Osteocyte (in vitro differentiated cells): Measurements from ENCODE around the gene ZMAT3.

DNA sequence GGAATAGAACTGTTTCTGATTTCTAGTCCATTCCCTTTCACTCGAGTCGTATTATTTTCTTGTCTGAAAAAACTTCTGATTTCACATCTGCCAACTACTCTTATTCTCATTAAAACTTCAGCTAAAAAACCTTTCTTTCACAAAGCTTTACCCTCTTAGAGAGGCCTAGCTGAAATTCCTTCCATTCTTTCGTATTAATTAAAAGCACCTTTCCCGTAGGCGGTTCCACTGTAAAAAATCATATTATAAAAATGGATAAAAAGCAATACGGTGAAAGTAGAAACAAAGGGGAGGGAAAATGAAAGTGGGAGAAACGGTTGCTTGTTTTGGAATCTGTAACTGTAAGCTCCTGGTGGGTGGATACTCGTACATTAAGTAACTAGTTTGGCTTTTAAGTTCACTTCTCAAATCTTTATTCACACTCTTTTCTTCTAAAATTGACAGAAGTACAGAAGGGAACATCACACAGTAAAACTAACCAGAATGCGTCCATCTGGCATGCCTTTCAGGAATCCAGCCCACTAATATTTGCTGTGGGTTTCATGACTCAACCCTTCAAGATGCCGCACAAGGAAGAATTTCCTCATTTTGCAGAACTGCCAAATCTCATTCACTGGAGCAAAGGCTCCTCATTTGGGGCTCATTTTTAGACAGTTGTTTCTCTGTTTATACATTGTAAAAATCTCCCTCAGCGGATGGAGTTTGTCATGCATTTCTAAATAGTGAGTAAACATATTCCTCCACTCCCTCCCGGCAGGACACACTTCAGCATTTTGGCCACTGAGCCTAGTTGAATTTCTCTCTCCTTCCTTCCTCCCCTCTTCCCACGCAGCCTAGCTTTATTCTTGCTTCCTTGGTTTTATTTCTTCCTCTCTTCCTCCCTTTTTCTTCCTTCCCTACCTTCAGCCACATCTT lies 419.6 kb upstream of the NAALADL2 start:
- PRO-cap = bidirectional peak, plus-strand start at position 761 of the sequence, minus-strand start at position 500 of the sequence

DNA sequence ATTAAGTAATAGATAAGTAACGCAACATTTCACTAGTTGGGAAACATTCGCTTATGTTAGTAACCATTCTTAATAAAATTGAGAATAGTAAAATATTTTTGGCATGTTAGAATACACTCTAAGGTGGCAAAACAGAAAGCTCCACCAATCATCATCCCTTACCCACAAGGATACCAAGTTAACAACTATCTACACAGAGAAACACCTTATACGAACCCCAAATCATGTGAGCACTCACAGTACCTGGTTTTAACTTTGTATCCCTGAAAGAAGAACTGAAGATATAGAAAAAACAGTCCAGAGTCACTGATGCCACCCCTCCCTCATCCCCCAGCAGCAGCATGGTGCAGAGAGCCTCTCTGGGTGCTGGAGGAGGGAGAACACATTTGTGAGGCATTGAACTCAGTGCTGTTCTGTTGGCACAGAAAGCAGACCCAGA lies 32.0 kb downstream of the NAALADL2 start:
- PRO-cap = no peak

DNA sequence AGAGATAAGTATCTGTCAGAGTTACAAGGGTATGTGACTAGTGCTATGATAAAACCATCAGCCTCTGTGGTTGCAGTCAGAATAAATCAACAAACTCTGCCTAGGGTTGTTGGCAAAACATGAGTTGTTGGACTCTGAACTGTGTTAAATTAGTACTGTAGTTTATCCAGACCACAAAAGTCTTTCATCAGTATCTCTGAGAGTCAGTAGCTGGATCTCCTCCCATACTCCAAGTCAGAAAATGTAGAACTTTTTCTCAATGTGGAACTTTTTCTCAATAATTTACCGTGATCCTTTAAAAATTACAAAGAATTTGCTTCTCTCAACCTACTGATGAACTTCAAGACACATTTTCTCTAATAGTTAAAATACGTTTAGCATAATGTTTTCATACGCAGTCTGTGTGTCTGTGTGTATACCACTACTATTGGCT lies 918.5 kb downstream of the NAALADL2 start:
- PRO-cap = no peak

DNA sequence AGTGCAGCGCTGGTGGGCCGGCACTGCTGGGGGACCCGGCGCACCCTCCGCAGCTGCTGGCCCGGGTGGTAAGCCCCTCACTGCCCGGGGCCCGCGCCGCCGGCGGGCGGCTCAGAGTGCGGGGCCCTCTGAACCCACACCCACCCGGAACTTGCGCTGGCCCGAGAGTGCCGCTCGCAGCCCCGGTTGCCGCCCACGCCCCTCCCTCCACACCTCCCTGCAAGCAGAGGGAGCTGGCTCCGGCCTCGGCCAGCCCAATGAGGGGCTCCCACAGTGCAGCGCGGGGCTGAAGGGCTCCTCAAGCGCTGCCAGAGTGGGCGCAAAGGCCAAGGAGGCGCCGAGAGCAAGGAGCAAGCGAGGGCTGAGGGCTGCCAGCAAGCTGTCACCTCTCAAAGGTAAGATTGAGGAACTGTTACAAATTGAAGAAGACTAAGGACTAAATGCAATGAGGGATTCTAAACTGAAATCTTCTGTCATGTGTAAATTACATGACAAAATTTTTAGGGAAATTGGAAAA lies 834.8 kb downstream of the TBL1XR1 start:
- PRO-cap = no peak

DNA sequence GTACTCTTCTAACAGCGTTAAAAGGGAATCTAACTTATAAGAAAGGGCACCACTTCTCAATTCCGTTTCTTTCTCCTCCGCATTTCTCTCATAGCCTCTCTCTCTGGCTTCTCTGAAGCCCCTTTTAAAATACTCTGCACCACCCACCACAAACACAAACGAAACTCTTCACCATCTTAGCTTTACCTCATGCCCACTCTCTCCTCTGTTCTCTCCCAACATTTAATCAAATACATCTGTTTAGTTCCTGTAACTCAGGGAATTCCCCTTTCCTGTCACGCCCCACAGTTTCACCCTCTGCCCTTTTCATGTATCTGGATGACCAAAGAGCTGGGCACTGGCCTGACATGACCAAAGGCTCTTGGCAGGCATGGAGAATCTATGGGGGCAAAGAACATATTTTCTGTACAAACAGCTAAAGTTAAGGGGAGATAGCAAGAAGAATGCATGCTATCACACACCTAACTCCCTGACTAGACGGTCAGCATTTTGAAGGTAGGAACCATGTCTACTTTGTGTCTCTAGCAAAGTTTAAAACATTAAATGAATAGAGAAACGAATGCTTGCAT lies 270.0 kb downstream of the TBL1XR1 start:
- PRO-cap = no peak

DNA sequence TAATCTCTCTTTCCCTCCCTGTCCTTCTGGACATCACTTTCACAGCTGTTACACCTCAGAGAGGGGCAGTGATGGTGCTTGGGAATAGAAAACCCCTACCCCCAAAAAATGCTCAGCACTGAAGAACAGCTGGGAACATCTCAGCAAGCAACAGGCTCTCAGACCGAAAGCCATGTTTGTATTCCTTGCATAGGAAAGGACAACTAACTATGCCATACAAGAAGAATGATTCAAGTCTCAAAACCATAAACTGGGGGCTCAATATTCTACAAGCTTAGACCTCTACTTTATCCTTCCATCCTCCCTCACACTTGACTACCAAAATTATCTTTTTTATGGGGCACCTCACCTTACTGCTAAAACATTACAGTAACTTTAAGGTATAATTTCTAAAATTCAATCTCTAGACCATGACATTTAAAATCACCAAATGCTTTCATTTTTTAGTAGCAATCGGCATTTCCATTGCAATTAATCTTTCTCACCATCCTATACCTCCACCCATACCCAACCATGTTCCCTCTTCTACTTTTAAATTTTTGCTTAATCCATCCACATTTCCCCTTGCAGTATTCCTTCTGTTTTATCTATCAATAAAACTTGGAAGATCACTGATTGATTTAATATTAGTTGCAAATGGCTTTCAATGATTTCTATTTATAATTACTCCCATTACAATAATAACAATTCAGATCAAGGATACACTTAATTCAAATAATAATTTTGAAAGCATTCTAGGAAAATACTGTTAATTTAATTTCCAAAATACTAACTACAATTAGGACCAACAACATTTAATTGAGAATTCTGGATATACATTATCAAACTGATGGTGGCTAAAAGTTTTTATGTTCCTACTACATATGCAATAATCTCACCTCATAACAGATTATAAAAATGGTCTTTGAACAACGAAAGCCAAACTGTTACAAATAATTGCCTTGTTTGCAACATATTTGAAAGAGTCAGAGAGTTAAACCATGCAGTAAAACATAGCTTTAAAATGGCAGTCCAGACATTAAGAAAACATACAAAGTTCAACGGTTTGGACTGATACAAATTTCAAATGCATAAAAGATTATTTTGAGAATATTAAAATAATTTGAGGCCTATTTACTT lies 133.1 kb downstream of the TBL1XR1 start:
- PRO-cap = no peak

DNA sequence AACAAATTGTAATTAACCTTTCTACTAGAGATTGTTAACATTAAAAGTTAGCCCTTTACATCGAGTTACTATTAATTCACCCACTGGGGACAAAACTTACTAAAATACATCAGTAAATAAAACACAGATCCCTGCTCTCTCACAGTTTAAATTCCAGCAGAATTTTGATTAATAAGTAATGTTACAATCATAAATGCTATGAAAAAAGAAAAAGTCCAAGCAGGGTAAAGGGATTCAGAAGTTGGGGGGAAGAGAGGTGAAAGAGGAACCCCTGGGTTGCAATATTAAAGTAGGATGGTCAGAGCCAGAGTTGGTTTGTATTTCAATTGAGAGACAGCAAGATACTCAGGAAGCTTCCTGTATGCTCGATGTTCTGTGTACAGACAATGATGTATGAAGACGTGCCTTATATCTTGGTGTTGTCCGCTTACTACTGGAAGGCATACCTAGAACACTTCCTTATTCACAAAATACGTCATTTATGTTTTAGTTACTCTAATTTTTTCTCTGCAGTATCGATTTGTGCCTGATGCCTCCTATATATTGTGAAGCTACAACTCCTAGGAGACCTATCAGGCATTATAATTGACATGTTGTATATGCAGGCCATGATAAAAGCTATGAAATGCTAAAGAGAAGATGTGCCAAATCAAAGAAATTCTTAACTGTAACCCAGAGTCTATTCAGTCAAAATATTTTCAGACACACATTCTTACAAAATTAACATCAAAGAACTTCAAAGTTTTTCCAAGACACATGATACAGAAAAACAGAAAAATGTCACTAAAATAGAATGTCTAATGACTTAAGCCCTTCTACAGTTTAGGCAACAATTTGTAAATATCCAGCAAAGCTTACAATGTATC lies 87.5 kb downstream of the TBL1XR1 start:
- PRO-cap = no peak

- PRO-cap = no peak
Observed at GRCh38 chr3:177190570-177191698, 6.3 kb downstream of the TBL1XR1 start.

DNA sequence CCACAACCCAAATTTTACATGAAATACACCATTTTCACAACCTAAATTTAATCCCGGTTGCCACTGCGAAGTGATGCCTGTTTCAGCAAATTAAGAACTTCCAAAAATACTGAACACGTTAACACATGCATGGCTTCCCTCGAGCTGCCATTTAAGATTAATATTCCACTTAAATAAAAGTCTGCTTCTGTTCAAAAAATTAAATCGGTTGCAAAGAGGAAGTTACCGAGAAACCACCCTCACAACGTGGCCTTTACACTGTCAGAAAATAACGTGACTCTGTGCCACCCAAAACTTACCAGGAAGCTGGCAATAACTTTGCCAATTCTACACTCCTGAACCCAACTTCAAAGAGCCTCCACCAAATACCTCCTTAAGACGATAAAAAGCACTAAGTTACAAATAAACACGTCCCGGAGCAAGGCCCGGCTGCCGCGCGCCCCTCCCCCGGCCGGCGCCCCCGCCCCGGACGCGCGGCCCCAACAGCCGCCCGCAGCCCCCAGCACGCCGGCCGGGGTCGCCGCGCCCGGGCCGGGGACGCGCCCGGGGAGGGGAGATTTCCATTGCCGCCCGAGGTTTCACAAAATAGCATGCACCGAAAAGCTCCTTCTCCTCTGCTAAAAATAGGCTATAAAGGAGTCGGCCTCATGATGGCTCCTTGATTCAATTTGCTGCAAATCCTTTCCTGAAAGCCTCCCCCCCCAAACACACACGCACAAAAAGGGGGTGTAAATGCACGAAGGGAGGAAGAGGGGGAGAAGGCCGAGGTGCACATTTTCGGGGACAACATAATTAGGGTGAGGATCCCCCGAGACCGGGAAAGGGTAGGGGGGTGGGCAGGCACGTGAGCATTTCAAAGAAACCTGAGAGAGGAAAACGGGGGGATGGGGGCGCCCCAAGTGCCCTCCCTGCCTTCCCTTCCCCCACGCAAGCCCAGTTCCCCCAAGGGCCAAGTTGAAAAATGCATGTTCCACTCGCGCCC lies 950 bp downstream of the TBL1XR1 start:
- PRO-cap = bidirectional peak, plus-strand start at position 563 of the sequence, minus-strand start at position 572 of the sequence

DNA sequence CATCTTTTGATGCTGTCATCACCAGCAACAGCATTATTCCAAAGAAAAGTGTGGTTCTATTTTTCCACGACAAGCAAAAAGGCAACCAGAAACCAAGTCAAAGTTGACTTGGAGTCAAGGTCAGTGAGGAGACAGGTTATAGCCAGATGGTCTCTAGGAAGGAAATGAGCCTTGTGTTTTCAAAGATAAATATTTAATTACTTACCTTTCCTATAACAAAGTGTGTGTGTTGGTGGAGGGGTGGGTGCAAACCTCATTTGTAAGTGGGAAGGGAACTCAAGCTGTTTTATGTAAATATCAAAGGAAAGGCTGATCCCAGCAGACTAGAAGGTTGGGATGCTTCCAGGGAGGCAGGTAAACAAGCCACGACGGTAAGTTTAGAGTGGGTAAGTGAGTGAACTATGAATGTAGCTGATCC lies 81.8 kb upstream of the TBL1XR1 start:
- PRO-cap = no peak

DNA sequence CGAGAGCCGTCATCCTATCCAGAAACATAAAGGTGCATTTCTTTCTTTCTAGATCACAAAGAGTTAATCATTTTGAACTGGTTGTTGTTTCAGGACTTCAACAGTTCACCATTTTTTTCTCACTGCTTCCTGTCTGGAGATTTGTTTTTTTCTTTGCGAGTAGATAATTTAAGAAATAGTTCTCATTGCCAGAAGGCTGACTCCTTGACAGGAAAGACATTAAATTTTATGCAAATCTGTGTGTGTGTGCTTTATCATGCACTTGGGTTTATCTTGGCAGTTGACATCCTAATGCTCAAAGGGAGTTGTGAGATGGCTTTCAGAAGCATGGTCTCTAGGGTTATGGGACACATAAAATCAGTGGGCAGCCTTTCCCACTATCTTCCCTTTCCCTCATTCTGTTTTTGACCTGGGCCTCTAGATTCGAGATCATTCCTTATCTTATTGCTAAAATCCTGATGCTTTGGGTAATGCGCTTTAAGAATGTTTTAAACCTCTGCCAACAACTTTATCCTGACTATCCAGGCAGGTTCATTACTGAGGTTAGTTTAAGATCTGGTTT lies 123.6 kb upstream of the TBL1XR1 start:
- PRO-cap = no peak

GRCh38 chr3:177377058-177377690 lies 179.9 kb upstream of the TBL1XR1 start:
- PRO-cap = no peak

DNA sequence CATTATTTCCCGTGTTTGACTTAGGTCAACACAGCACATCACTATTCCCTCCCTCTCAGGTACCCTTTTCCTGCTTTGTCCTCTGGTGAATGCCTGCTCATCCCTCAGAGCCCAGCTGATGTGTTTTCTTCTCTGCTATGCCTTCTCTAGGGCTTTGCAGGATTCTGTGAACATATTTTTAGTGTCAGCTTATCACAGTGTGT lies 267.0 kb upstream of the TBL1XR1 start:
- PRO-cap = no peak

GRCh38 chr3:177591329-177591916 lies 394.1 kb upstream of the TBL1XR1 start:
- PRO-cap = no peak

- PRO-cap = no peak
Observed at GRCh38 chr3:177642302-177643148, 445.2 kb upstream of the TBL1XR1 start.

- PRO-cap = no peak
Observed at GRCh38 chr3:177665467-177666309, 468.4 kb upstream of the TBL1XR1 start.

GRCh38 chr3:177823966-177824517 lies 626.8 kb upstream of the TBL1XR1 start:
- PRO-cap = no peak

- PRO-cap = bidirectional peak, plus-strand start at chr3:179071887, minus-strand start at chr3:179071757
Observed at GRCh38 chr3:179071163-179072132, at the start of gene ZMAT3. Gene ZMAT3, minus strand, starts transcription at chr3:179071809.

DNA sequence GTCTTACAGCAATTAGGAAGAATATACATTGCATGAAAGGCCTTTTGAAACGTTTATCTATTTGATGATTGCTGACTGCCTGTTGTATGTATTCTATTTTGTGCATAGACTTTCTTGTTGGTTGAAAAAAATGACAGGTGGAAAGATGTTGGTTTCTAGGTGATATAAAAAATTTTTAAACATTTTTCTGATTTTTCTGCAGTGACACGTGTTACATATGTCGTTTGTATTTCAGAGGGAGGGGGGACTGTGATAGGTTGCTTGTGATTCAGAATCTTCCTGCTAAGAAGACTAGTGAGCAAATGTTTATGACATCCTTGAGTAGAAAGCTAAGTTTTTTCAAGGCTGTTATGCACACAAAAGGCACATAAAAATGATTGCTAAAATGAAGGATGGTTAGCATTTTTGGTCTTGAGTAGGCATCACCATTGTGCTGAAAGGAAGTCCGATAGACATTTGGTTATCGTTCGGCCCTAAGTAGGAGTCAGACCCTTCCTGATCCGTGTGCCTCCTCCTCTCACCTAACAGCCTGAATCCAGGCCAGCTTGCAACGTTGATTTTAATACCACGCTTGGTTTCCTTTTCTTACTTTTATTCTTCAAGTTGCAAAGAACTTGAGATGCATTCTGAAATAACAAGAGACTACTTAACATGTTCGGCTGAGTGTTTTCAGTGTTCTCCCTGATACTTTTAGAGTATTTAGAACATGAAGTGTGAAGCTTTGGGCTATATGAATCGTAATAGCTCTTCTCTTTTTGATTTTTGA lies 1.5 kb downstream of the ZNF639 start:
- PRO-cap = no peak

DNA sequence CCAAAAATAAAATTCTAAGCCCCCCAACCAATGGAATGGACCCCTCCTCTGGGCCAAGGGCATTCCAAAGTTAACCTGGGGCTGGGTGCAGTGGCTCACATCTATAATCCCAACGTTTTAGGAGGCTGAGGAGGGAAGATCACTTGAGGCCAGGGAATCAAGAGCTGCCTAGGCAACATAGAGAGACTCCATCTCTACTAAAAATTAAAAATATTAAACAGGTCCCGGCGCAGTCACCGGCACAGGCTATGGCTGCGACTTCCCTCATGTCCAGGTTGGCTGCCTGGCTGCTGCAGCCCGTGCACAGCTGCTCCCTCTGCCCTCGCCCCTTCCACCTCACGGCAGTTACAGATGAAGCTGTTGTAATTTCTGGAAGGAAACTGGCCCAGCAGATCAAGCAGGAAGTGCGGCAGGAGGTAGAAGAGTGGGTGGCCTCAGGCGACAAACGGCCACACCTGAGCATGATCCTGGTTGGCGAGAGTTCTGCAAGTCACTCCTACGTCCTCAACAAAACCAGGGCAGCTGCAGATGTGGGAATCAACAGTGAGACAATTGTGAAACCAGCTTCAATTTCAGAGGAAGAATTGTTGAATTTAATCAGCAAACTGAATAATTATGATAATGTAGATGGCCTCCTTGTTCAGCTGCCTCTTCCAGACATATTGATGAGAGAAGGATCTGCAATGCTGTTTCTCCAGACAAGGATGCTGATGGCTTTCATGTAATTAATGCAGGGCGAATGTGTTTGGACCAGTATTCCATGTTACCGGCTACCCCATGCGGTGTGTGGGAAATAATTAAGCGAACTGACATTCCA lies 13.0 kb upstream of the GNB4 start:
- PRO-cap = no peak